ENCODE data around the genes CEP57L1, CDC40 and SLC16A10.

GRCh38 chr6:109095332-109096212 is at the start of gene CEP57L1:
TSS of gene CEP57L1 (plus strand) at chr6:109095507.
- RRBS, result no CpG with 5 or more reads among the region's 35 CpGs

DNA sequence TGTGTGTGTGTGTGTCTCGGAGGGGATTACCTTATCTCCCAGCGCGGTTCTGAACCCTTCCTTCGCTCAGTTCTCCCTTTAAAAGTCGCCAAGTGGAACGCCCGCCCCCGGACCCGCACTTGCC is 415 bp downstream of the PPIL6 start:
- RRBS, result no CpG with 5 or more reads among the region's 9 CpGs

GRCh38 chr6:109448286-109448976 is 7.1 kb downstream of the MICAL1 start:
- RRBS, result 97% methylated on average over 4 of the region's 9 CpGs

DNA sequence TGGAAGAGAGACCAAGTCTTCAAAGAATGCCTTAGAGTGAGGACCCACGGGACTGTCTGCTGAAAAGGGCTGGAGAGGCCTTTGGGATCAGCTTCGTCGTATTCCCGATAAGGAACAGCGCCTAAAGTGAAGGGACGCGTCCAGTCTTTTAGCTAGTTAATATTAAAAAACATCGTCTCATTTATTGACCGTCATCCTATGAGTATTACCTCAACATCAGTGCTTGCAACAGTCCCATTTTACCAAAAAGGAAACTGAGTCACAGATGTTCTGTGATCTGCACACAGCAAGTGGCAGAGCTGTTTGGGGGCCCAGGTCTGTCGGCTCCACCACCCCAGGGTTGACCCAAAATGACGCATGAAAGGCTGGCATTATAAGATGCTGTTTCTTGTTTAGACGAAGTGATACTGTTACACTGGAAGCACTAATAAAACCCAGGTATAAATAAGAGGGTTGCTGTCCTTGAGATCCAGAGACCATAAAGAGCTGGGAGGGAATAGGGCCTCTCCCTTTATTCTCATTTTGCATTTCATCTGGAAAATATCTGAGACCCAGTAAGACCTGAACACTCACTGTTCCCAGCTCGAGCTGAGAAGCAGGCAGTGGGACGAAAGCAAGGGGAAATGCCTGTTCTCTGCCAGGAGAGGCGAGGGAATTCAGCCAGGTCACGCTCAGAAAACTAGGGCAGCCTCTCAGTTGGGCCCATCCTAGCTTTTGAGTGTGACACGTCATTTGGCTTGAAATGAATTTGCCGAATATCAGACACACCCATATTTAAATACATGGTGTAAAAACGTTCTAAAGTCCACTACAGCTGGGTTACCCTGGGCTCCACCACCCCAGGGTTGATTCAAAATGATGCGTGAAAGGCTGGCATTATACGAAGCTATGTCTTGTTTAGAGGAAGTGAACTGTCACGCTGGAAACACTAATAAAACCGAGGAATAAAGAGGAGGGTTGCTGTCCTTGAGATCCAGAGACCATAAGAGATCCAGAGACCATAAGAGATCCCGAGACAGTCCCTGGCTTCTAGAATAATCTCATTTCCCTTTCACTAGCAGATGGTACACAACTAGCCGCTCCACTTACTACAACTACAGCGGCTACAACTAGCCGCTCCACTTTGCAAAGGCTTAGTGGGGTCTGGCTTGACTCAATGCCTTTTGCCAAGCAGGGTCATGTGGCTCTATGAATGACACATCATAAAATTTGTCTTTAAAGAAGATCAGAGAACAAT is 1.4 kb upstream of the MICAL1 start:
- RRBS, result no CpG with 5 or more reads among the region's 27 CpGs

GRCh38 chr6:109458775-109459279 is 3.3 kb upstream of the MICAL1 start:
- RRBS, result no CpG with 5 or more reads among the region's 5 CpGs

DNA sequence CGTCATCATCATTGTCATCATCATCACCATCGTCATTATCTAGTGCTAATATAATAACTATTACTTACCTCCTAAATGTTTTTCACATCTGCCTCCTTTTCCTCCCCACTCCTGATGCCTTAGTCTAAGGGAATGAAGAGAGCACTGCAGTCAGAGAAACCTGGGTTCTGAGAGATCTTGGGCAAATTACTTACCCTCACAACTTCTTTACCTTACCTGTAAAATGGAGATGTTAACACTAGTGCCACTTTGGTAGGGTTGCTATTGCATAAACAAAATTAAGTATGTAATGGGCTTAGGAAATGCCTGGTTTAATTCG is 811 bp upstream of the ZBTB24 start:
- RRBS, result no CpG with 5 or more reads among the region's 3 CpGs

GRCh38 chr6:109678520-109679851 is 12.0 kb downstream of the AK9 start:
- RRBS, result no CpG with 5 or more reads among the region's 20 CpGs

DNA sequence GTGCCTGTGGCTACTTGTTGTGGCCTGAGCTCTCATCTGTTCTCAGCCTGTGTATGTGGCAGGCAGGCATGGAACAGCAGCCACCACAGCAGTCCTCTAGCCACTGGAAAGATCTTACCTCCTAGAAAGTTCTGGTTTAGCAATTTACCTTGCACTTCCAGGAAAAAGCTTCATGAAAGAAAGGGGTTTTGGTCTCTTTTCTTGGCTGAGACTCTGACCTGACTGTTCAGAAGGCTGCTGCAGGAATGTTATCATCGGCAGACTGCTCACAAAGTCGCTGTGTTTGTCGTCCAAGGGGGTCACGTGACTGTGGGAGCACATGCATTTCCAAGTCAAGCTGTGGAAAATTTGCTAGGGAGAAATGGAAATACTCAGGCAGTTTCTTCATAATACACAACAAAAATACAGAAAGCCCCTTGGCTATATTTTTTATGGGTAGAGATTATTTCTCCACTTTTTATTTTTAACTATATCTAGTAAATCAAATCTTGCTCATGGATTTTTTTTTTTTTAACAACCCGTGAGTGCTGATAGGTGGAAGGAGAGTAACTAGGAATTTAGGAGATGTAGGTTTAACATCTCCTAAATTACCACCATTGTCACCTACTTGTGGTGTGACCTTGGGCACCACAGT is 110.8 kb upstream of the GPR6 start:
- RRBS, result no CpG with 5 or more reads among the region's 5 CpGs

- RRBS, result no CpG with 5 or more reads among the region's 4 CpGs
Measured at GRCh38 chr6:109869767-109870188, 108.3 kb upstream of the GPR6 start.

DNA sequence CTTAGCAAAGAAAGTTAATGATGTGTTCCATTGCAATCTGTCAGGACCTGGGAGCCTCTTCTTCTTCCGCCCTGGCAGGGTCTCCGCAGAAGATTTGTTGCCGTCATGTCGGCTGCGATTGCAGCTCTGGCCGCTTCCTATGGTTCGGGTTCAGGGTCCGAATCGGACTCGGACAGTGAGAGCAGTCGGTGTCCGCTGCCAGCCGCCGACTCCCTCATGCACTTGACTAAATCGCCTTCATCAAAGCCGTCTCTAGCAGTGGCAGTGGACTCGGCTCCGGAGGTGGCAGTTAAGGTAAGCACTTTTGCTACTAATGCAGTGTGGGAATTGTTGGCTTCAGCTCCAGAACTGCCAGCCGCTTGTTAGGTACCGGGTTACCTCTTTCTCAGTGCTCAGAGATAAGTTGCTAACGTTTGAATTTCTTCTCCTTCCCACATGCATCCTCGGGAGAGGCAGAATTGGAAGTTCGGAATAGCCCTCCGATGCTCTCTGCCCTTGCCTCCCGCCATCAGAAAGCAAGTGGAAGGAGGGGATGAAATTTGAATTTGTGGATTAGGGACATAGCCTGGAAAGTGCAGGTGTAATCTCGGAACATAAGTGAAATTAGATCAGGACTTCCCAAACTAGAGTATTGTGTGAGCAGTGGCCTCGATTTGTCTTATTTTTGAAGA is at the start of gene CDC40:
Gene CDC40 (plus strand): TSS at position 88 of the 671 bp plus-strand sequence.
- RRBS, result 2% methylated on average over 3 of the region's 27 CpGs

DNA sequence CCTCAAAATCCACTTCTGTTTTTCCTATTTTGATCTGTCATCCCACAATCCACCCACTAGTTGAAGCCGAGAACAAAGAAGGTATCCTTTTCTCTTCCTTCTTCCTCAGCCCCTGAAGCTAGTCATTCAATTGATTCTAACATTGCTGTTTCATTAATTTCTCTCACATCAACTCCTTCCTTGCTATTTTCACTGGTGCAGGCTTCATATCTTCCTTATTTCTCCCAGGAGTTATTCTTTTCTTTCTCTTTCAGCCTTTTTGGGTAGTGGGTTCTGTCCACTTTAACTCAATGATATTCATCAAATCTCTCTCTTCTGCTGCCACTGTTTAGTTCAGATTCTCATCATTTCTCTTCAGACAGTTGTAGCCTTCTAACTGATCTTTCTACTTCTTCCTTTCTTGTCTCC is 2.2 kb downstream of the CDC40 start:
- RRBS, result no CpG with 5 or more reads among the region's 1 CpG

GRCh38 chr6:110215346-110215875 is 35.2 kb downstream of the CDC40 start:
- RRBS, result no CpG with 5 or more reads among the region's 7 CpGs

DNA sequence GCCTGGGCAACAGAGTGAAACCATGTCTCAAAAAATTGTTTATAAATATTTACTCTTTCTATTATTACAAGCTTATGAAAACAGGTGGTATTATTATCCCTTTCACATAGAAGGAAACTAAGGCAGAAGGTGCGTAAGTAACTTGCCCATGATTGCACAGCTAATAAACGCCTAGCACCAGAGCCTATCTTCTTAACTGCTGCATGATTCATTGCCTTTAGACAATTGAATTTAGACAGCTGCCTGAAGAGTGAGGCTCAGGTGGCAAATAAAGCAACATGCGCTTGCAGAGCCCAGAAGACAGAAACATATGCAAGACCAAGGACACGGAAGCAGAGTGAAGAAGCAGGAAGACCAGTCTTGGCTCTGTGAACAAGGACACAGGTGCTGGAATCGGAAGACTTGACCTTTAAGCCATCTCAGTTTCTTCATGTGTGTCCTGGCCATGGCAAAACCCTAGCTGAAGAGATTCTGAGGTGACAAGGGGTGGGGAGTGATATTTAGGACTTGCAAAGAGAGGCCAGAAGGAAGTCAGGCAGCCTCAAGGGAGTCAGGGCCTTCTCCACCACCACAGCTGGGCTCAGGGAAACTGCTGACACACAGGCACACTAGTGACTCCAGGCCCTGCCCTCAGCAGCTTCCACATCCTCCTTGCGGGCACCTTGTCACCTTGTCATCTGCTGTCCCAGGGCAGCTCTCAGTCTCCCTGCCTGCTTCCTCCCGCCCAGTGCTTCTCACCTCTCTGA is 91.7 kb upstream of the SLC22A16 start:
- RRBS, result no CpG with 5 or more reads among the region's 7 CpGs

GRCh38 chr6:110622631-110623488 is 146.4 kb upstream of the SLC22A16 start:
- RRBS, result no CpG with 5 or more reads among the region's 3 CpGs

DNA sequence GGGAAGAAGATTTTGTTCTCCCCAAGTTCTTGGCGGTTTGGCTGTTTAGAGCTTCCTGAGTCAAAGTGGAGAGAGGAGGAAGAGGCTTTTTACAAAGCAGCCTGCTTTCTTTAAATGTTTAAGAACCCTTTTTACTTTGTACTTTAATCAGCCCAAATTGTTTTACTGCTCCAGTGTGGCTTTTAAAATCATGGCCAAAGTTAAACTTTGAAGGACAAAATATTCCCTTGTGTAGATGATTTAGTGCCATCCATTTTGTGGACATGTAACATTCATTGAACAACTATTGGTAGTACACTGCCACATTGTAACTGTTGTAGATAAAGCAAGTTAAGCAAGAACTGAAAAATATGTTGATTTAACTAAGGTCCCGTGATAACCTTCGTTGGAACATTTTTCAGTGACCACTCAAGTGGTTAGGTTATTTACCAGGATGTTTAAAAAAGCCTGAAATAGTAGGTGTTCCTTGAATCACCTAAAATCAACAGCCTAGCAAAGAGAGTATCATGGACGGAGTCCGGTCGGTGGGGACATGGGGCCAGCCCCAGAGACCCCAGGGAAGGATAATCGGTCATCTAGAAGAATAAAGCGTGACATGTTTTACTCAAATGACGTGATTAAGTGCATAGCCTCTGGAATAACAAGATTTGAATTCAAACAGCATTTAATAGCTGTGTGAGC is 2.5 kb downstream of the AMD1 start:
- RRBS, result no CpG with 5 or more reads among the region's 9 CpGs

- RRBS, result no CpG with 5 or more reads among the region's 6 CpGs
Measured at GRCh38 chr6:110925802-110926001, 32.8 kb upstream of the GTF3C6 start.

- RRBS, result 2% methylated on average over 32 of the region's 102 CpGs
Measured at GRCh38 chr6:111086924-111087929, at the start of gene SLC16A10. TSS of gene SLC16A10 (plus strand) at chr6:111087503.

GRCh38 chr6:111121929-111122459 is 34.7 kb downstream of the SLC16A10 start:
- RRBS, result no CpG with 5 or more reads among the region's 4 CpGs

DNA sequence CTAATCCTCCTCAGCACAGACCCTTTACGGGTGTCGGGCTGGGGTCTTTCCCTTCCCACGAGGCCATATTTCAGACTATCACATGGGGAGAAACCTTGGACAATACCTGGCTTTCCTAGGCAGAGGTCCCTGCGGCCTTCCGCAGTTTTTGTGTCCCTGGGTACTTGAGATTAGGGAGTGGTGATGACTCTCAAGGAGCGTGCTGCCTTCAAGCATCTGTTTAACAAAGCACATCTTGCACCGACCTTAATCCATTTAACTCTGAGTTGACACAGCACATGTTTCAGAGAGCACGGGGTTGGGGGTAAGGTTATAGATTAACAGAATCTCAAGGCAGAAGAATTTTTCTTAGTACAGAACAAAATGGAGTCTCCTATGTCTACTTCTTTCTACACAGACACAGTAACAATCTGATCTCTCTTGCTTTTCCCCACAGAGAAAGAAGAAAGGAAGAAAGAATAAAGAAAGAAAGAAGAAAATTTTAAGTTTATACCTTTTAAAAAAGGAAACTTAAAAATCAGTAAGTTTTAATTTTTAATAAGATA is 3.4 kb upstream of the MFSD4B start:
- RRBS, result no CpG with 5 or more reads among the region's 8 CpGs

DNA sequence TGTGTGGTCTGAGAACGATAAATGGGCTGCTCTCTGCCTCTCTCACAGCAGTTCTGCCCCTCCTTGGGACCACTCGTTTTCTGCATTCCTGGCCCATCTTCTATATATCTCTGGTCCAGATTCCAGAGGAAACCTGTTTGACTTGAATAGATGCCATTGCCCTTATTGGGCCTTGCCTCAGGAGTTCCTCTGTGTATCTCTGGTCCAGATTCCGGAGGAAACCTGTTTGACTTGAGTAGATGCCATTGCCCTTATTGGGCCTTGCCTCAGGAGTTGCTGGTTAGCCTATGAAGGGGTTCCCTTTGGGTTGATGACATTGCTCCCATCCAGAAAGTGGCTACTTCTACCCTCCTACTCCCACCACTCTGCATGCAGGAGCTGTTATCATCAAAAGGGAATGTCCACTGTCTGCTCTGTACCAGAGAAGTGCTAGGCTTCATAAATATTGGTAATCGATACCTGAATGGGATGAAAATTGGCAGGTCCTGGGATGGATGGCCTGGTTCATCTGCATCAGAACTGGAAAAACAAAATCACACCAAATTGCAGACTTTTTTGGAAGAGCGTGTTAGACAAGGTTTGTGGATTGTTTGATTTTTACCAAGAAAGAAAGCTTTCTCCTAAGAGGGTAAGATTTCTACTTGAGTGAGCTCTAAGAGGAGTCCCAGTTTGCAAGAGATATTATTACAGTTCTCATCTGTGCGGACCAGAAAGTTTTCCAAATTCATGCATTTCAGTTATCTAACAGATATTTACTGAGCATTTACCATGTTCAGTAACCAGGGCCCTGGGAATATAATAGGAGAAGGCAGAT is 17.8 kb downstream of the MFSD4B start:
- RRBS, result no CpG with 5 or more reads among the region's 6 CpGs

Measured in GM19240 (cell line).